Metastatic Liver Carcinoma in the Adrenal Gland (tissue), 2 donors: ENCODE results near the gene AGXT.

- PRO-cap, 2 experiments = no peak in any of the 2 experiments
These were observed 124.1 kb downstream of the HDAC4 start for GRCh38 chr2:239276254-239277586.

- PRO-cap, 2 experiments = no peak in any of the 2 experiments
These were observed 120.6 kb downstream of the HDAC4 start for GRCh38 chr2:239280055-239280689.

DNA sequence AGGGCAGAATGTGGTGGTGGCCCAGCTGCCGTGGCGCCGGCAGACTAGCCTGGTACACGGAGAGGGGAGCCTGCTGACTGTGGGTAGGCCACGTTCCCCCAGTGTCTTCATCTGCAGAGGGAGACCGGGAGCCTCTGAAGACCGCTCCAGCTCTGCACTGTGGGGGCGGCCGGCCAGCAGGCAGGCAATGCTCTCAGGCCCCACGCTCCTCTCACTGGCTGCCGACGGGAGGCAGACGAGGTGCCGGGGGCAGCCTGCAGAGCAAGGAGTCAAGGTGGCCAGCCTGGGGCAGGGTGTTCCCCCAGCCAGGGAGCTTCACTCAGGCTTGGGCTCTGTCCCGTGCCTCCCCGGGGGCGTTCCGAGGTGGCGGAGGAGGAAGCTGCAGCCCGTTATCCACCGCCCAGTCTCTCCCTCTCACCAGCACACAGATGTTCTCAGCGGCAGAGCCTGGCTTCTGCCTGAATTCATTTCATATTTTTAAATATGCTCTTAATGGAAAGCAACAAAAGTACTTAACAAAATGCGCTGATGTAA lies 88.0 kb downstream of the HDAC4 start:
- PRO-cap, 2 experiments = no peak in any of the 2 experiments

DNA sequence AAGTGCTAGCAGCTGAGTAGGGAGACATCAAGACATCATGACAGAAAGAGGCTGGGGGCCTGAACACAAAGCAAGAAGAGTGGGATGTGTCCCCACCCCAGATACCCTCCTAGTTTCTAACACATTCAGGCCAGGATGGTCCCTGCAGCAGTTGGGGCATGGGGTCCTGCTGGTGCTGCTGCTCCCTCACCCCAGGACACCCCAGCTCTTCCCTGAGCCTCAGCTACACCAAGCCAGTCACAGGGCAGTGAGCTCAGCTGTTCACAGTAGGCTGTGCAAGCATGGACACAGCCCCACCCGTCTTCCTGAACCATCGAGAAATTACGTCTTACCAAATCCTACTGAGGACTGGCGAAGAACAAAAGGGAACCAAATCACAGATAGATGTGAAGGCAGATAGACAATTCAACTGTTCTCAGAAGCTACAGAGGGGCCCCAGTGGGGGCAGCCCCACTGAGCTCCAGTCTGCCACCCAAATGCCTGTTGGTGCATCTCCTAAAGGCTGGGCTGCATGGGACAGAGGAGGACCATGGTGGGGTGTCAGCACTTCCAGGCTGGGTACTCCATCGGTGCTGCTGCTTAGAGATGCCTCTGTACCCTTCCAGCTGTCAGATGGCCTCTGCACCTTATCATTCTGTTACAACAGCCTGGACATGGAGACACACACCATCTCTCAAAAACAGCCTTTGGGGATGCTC lies 60.7 kb downstream of the HDAC4 start:
- PRO-cap, 2 experiments = no peak in any of the 2 experiments

DNA sequence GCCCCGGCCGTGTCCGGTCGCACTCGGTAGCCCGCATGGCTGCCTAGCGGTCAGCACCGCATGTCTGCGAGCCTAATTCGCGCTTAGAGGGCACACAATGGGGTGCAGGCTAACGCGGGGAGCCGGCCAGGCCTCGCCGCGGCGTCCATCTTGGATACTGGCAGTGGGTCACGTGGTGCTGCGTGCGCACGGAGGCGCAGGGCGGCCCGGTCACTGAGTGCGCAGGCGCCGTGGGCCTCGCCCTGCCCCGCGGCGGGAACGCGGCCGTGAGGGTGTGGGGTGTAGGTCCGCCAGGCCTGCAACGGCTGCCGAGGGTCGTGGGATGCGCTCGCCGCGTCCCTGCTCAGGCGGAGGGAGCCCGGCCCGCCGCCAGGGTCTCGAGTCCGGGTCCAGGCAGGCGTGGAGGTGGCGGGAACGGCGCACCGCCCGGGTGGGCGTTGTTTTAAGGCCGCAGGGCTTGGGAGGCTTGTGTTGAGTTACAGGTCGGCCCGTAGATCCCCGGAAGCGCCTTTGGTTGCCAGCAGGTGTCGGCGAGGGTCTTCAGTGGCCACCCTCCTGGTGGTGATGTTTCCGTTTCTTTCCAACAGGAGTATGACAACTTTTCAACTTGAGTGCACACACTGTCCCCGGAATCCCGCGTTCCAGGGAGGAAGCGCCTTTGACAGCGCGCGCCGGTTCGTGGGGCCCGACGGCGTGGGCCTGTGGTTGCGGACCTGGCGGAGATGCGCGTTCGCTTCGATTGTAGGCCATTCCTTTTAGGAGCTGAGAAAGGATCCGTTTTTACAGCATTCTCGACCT lies 867 bp upstream of the HDAC4 start:
- PRO-cap, 2 experiments = peak in 2 of 2 experiments; most common plus-strand start position 243 of the sequence (in 2); most common minus-strand start position 159 of the sequence (in 2)

GRCh38 chr2:239444306-239444605 lies 43.4 kb upstream of the HDAC4 start:
- PRO-cap, 2 experiments = no peak in any of the 2 experiments

- PRO-cap, 2 experiments = peak in 1 of 2 experiments; most common minus-strand start chr2:239745518 (in 1)
These were observed 279.8 kb downstream of the NDUFA10 start for GRCh38 chr2:239745265-239745757.

DNA sequence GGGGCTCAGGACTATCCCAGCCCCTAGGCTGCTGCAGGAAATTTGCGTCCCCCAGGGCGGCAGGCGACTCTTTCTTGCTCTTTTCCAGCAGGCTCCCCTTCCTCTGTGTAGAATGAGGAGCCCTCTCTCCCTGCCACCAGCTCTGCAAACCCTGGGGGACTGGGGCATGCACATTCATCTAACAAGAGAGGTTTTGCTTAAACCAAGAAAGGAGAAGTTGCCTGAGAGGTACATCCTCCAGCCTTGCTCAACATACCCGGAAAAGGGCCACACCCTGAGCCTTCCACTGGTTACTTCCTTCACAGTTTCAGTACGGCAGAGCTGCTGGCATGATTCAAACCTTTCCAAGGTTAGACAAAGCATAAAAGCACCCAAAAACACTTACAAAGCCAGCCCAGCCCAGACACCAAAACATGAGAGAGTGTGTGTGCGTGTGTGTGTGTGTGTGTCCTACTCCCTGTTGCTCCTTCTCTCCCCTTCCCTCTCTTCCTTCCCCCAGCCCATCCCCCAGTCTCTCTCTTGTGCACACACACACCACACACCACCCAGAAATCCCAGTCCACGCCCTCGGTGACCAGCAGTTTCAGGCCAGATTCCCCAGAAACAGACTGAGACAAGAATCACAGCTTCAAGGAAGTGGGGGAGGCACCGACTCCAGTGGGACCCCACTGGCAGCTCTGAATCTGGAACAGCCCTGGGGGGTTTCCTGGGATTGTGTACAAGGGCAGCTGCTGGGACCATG lies 113.7 kb downstream of the NDUFA10 start:
- PRO-cap, 2 experiments = no peak in any of the 2 experiments

- PRO-cap, 2 experiments = no peak in any of the 2 experiments
These were observed 86.6 kb downstream of the NDUFA10 start for GRCh38 chr2:239938476-239938965.

DNA sequence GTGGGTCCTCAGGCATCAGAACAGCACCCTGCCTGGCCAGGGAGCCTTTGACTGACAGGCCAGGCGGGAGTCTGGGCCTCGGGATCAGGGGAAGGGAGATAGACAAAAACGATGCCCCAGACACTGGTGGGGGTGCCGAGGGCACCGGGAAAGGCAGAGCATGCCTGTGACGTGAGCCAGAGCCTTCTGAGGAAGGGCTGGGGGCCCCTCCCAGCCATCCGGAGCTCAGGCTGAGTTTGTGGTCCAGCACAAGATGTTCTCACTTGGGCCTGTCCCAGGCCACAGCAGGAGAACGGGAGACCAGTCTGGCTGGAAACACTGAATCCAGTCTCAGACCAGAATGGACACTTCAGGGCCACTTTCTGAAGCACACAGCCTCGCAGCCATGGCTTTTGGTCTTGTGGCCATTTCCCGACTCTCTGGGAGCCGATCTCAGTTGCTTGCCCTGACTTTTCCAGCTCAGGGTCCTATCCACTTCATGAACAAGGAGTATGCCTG lies 134.9 kb upstream of the GPC1 start:
- PRO-cap, 2 experiments = no peak in any of the 2 experiments

GRCh38 chr2:240438657-240439199 lies 3.3 kb downstream of the GPC1 start:
- PRO-cap, 2 experiments = no peak in any of the 2 experiments

- PRO-cap, 2 experiments = no peak in any of the 2 experiments
These were observed 20.7 kb downstream of the GPC1 start for GRCh38 chr2:240455589-240457092.

- PRO-cap, 2 experiments = no peak in any of the 2 experiments
These were observed 31.2 kb downstream of the GPC1 start for GRCh38 chr2:240466599-240467034.

GRCh38 chr2:240514086-240514341 lies 43.8 kb downstream of the ANKMY1 start:
- PRO-cap, 2 experiments = no peak in any of the 2 experiments

DNA sequence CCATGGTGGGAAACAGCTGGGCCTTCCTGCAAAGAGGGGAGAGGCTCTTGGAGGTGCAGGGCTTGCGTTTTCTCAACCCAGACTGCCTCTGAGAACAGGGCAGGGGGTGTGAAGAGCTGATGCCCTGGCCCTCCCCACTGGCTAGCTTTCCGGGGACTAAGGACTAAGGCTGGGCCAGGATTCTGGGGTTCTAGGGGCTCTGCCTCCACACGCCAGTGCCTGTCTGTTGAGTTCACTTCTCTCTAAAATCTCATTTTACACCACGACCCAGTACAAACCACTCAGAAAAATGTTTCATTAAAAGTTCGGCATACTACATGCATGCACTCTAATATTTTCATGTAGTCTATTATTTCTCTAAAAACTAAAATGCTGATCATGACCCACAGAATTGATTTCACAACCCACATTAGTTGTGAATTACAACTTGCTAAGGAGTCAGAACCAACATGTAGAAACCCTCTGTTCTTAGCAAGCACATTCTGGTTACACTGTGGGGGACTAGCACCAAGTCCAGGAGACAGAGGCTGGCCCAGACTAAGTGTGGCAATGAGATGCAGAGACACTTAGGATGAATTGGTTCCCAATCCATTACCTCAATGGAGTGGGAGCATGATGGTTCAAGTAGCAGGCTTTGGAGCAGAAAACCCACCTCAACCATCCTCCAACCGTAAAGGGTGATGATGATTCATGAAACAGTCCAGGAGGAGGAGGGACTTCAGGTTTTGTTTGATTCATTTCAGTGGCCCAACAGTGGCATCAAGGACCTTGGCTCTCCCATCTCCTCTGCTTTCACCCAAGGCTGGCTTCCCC lies 1.0 kb upstream of the ANKMY1 start:
- PRO-cap, 2 experiments = no peak in any of the 2 experiments

GRCh38 chr2:240569026-240569206 lies 632 bp downstream of the RNPEPL1 start:
- PRO-cap, 2 experiments = no peak in any of the 2 experiments

GRCh38 chr2:240793977-240794818 lies 25.8 kb downstream of the KIF1A start:
- PRO-cap, 2 experiments = peak in 2 of 2 experiments; most common plus-strand start chr2:240794525 (in 2); most common minus-strand start chr2:240794241 (in 2)

DNA sequence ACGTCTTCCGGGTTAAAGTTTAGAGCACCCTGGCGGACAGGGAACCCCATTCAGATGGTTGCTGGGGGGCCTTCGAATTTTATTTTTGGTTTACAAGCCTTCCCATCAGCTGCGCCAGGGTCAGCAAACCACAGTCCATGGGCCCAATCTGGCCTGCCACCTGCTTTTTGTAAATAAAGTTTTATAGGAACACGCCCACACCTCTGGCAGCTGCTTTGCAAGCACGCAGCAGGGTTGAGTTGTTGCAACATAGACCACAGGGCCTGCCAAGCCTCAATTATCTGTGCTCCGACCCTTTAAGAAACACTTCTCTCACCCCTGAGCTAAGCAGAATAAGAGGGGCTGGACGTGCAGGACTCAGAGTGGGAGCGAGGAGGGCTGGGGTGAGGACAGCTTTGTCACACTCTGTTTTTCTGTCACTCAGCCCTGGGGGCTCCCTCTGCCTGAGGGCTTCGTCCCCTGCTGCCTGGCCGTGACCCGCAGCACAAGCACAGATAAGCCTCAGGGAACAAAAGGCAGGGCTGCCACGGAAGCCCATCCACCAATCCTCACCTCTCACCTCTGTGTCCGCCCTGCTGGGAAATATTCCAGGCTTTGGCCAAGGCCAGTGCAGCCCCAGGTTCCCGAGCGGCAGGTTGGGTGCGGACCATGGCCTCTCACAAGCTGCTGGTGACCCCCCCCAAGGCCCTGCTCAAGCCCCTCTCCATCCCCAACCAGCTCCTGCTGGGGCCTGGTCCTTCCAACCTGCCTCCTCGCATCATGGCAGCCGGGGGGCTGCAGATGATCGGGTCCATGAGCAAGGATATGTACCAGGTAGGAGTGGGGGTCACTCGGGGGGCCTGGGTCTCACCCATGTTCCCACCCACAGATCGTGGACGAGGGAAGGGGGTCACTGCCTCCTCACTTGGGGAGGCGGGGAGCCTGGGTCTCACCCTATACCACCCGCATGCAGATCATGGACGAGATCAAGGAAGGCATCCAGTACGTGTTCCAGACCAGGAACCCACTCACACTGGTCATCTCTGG lies at the start of gene AGXT:
AGXT (plus strand) TSS at position 607 of the 1,026 bp plus-strand sequence.
- PRO-cap, 2 experiments = peak in 2 of 2 experiments; most common plus-strand start position 276 of the sequence (in 1); most common minus-strand start position 468 of the sequence (in 2)

- PRO-cap, 2 experiments = no peak in any of the 2 experiments
These were observed 1.6 kb downstream of the SNED1 start for GRCh38 chr2:240999944-241000527.

GRCh38 chr2:241038620-241038824 lies 40.1 kb downstream of the SNED1 start:
- PRO-cap, 2 experiments = no peak in any of the 2 experiments